Measurements from ENCODE around the genes C2orf42 and FAM136A.

DNA sequence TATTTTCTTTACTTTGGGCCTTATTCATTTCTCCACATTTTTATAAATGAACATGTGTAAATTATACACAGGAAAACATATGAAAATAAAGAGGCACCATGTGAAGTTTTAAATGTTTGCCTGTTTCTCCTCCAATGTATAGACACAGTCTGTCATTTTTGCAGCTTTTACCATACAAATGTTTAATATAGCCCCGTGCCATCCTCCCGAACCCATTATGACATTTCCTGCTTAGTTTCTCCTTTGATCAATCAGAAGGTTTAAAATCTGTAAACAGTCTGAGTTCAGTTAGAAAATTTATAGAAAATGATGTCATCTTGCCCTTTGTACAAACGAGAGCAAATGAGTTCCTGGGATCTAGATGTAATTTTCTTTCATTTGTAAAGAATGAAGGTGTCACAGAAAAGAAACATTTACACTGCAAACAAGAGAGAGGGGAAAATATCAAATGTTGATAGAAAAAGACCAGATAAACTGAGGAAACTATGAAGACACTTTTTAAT, 62.7 kb upstream of the NFU1 start:
- RRBS = no CpG with 5 or more reads among the region's 3 CpGs
CAGE:
- cytosol, long polyA plus RNA = no peak
- long polyA plus RNA = no peak
- nucleus, long polyA plus RNA = no peak

DNA sequence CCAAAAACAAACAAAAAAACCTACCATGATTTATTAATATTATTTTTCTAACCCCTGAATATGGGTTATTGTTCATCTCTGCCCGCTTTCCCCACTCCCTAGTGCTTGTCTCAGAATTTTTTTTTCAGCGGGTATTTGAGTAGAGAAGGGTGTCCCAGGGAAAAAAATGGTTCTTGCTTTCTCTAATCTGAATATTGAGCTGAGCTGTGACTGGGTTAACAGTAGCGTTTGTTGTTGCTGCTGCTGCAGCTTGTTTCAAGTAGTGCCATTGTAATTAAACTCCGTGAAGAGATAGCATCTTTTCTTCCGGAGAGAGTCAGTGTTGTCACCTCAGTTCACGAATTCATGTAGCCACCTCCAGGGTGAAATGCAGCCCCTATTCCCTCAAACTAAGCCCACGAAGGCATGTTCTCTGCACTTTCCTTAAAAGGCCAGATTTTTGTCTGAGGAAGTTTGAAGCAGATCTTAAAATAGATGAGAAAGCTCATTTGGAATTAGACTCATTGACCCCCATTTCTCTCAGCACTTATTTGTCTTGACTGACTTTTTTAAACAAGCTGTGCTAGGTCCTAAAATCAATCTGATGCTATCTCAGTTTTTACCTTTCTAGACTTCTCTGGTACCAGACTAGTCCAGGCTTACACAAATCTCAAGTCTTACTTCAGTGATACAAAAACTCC, 1.6 kb upstream of the AAK1 start:
- RRBS = no CpG with 5 or more reads among the region's 7 CpGs
CAGE:
- cytosol, long polyA plus RNA = no peak
- long polyA plus RNA = no peak
- nucleus, long polyA plus RNA = no peak

GRCh38 chr2:69740282-69740640, 1.7 kb upstream of the ANXA4 start:
- RRBS = no CpG with 5 or more reads among the region's 3 CpGs
CAGE:
- cytosol, long polyA plus RNA = no peak
- long polyA plus RNA = no peak
- nucleus, long polyA plus RNA = no peak

DNA sequence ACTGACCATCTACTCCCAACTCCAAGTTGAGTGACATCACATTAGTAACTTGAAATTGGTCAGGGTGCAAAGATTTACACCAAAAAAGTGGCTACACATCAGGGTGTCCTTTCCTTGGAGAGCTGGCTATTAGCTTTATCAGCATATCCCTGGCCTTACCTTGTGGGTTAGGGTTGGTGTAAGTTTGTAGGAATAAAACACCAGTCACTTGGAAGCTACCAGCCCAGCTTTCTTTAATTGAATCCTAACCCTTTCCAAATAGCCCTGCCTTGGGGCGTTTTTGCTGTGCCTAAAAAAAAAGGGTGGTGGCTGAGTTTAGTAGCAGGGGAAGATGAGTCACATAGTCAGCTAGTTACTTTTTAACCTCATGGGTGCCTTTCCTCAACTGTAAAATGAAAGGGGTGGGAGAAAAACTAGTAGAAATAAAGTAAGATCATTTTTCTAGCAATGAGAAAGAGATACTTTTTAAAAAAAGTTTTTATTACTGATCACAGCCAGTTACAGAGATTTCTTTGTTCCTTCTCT, 14.1 kb downstream of the ANXA4 start:
- RRBS = no CpG with 5 or more reads among the region's 1 CpG
CAGE:
- cytosol, long polyA plus RNA = no peak
- long polyA plus RNA = no peak
- nucleus, long polyA plus RNA = no peak

DNA sequence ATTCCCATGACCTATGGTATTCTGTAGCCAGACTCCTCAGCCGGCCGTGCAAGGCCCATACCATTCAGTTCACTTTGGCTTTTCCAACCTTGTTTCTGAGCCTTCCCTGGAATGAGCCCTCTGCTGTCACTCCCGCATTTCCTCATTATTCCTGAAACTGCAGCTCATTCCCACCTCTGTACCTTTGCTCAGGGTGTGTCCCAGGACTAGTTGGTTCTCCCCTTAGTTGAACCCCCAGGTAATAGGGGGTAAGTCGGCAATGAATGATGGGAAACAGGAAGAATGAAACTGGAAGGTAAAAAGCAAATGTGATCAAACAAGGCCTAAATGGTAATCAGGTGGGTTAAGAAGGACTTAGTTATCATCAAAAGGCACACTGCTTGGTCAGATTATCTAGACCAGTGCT, 37.8 kb downstream of the ANXA4 start:
- RRBS = no CpG with 5 or more reads among the region's 4 CpGs
CAGE:
- cytosol, long polyA plus RNA = no peak
- long polyA plus RNA = no peak
- nucleus, long polyA plus RNA = no peak

CAGE:
- cytosol, long polyA plus RNA = no peak
- long polyA plus RNA = no peak
- nucleus, long polyA plus RNA = no peak
Measured at GRCh38 chr2:69781271-69781807, 39.4 kb downstream of the ANXA4 start.

DNA sequence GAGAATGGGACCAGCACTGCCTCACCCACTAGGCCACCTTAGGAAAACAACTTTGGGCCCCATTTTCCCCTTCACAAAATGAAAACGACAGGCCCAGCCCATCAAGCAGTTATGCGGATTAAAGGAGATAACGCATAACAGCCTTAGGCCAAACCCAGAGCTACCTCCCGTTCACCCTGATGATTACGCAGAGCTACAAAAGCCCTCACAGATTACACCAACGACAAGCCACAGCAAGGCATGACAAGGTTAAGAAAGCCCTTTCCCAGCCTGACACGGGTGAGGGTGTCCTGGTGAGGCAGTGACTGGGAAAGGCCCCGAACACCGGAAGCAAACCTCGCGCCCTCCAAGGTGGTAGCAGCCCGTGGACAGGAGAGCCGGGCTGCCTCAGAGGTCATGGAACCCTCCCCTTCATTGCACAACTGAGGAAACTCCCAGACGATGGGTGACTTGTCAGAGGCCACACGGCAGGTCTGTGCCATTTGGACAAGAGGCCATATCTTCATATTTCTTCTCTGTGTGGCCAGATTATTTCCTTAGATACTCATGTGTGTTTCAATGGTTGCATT, 17.0 kb upstream of the ASPRV1 start:
- RRBS = 89% methylated on average over 5 of the region's 15 CpGs
CAGE:
- cytosol, long polyA plus RNA = no peak
- long polyA plus RNA = no peak
- nucleus, long polyA plus RNA = no peak

GRCh38 chr2:70080820-70081568, 6.3 kb upstream of the PCBP1 start:
- RRBS = no CpG with 5 or more reads among the region's 8 CpGs
CAGE:
- cytosol, long polyA plus RNA = no peak
- long polyA plus RNA = no peak
- nucleus, long polyA plus RNA = no peak

DNA sequence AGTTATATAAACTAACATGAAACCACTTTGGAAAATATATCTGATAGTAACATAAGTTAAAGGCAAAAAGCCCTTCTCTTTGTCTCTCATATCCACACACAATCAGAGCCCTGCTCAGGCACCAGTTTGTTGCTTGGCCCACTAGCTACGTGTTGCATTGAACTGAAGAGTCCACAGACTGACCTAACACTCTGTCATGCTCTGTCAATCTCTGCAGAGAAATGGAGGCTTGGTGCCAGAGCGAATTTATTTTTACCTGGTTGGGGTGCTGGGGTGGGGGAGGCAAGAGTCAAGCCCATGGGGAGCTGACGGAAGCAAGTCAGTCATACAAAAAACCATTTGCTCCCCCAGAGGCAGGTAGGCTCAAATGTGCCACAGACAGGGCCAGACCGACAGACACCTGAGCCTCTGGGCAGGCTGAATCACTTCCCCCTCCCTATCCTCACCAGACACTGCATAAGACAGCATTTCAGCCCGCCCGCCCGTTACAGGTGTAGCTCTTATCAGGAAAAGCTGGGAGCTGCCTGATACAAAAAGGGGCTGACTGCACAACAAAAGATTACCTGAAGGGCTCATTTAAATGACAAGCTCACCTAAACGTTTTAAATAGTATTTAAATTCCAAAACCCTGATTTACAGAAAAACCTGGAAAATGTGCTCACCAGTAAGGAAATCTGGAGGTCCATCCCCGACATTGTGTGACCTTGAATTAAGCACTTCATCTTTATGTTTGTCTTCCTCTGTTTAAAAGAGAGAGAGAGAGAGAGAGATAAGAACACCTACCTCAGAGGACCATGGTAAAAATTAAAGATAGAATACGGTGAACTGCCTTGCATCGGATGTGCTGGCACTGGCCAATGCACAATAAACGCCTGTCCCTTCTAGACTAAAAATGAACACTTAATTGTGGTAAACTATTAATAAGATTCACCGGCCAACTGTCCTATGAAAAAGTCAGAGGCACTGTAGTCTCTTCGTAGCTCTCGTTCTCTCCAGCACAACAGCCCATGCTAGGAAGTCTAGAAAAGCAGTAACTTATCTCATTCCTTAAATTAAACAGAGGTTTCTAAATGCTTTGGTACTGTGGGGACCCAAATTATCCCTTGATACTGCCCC, 2.0 kb upstream of the PCBP1 start:
- RRBS = no CpG with 5 or more reads among the region's 15 CpGs
CAGE:
- cytosol, long polyA plus RNA = no peak
- long polyA plus RNA = no peak
- nucleus, long polyA plus RNA = no peak

- RRBS = no CpG with 5 or more reads among the region's 8 CpGs
CAGE:
- cytosol, long polyA plus RNA = no peak
- long polyA plus RNA = no peak
- nucleus, long polyA plus RNA = no peak
Measured at GRCh38 chr2:70088569-70089172, 1.4 kb downstream of the PCBP1 start.

- RRBS = no CpG with 5 or more reads among the region's 19 CpGs
CAGE:
- cytosol, long polyA plus RNA = no peak
- long polyA plus RNA = no peak
- nucleus, long polyA plus RNA = no peak
Measured at GRCh38 chr2:70122765-70123775, 35.8 kb downstream of the PCBP1 start.

DNA sequence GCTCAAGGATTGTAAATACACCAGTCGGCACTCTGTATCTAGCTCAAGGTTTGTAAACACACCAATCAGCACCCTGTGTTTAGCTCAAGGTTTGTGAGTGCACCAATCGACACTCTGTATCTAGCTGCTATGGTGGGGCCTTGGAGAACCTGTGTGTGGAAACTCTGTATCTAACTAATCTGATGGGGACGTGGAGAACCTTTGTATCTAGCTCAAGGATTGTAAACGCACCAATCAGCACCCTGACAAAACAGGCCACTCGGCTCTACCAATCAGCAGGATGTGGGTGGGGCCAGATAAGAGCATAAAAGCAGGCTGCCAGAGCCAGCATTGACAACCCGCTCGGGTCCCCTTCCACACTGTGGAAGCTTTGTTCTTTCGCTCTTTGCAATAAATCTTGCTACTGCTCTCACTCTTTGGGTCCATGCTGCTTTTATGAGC, 41.8 kb downstream of the C2orf42 start:
- RRBS = no CpG with 5 or more reads among the region's 8 CpGs
CAGE:
- cytosol, long polyA plus RNA = no peak
- long polyA plus RNA = no peak
- nucleus, long polyA plus RNA = no peak

DNA sequence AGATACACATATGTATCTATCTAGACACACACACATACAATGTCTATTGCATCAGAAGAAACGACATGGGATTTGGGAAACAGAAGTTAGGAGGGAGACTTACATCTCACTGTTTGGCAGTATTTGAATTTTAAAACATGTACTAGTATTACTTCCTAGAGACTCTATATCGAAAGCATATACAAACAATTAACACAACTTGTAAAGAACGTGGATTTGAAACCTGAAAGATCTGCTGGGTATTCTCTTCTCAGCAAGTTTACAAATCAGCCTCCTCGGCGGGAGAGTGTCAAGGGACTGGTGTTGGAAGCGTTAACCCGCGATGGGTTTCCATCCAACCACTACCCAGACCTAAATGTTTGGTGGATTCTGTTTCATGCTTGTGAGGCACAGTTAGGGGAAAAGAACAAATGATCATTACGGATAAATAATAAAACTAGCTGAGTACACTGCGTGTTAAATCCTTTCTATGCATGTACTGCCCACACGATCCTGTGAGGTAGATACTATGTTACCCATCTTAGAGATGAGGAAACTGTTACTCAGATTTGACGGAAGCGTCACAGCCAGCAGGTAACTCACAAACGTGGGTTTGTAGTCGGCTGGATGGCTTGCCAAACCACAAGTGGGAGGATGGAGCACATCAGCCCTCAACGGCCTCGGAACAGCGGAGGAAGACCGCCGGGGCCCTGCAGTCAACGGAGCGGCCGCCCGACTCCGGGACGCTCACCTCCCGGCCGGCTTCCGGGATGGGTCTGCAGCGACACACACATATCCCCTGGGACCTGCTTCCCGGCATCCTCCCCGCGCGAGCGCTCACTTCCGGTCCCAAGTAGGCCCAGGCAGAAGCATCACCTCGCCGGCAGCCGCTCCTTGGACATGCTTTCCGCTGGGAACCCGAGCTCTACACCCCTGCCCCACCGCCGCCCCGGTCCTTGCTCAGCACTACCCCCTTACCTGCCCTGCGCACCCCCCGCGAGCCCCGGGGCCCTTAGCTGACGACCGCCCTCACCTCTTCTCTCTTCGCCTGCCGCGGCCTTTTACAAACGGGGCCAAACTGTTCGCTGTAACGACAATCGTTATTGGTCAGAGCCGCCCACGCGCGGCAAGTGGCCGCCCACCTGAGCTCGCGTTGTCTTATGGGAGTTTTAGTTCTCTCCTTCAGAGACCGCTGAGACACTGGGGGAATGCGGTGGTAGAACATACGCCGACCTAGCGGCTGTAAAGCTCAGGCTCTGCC, at the start of gene C2orf42:
Gene C2orf42, minus strand, starts transcription at position 1,059 of the 1,240 bp plus-strand sequence.
- RRBS = 1% methylated on average over 20 of the region's 69 CpGs
CAGE:
- cytosol, long polyA plus RNA = start-site peak on the minus strand centred at position 997 of the sequence, 169 bp wide, 17 and 24 reads in 2 replicates
- long polyA plus RNA = no peak
- nucleus, long polyA plus RNA = no peak

GRCh38 chr2:70301738-70302550, at the start of gene FAM136A:
Gene FAM136A, minus strand, starts transcription at chr2:70302067.
- RRBS = 1% methylated on average over 27 of the region's 61 CpGs
CAGE:
- cytosol, long polyA plus RNA = start-site peak on the minus strand at chr2:70301980-70302086, 2,253 and 2,007 reads in 2 replicates
- long polyA plus RNA = start-site peak on the minus strand at chr2:70301976-70302067, 1,535 and 1,194 reads in 2 replicates
- nucleus, long polyA plus RNA = start-site peak on the minus strand at chr2:70301984-70302069, 686 and 1,134 reads in 2 replicates

DNA sequence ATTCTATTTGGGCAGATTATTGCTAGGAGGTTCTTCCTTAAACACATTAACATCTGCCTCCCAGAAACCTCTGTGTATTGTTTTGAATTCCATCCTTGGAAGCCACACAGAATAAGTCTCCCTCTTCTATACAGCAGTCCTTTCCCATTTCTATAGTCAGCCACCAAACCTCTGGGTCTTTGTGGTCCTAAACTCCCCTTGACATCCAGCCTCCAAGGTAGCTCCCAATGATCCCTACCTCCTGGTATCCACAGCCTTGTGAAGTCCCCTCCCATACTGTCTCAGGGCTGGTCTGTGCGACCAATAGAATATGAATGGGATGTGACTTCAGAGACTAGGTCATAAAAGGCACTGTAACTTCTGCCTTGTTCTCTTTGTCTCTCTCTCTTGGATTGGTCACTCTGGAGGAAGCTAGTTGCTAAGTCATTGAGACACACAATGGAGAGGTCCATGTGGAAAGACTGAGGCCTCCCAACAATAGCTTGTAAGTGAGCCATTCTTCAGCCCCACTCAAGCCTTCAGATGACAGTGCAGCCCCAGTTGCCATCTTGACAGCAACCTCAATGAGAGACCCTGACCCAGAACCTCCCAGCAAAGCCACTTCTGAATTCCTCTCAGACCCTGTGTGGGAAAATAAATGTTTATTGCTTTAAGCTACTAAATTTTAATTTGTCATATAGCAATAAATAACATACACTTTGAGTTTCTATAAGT, 72.1 kb downstream of the TGFA start:
- RRBS = no CpG with 5 or more reads among the region's 1 CpG
CAGE:
- cytosol, long polyA plus RNA = no peak
- long polyA plus RNA = no peak
- nucleus, long polyA plus RNA = no peak

DNA sequence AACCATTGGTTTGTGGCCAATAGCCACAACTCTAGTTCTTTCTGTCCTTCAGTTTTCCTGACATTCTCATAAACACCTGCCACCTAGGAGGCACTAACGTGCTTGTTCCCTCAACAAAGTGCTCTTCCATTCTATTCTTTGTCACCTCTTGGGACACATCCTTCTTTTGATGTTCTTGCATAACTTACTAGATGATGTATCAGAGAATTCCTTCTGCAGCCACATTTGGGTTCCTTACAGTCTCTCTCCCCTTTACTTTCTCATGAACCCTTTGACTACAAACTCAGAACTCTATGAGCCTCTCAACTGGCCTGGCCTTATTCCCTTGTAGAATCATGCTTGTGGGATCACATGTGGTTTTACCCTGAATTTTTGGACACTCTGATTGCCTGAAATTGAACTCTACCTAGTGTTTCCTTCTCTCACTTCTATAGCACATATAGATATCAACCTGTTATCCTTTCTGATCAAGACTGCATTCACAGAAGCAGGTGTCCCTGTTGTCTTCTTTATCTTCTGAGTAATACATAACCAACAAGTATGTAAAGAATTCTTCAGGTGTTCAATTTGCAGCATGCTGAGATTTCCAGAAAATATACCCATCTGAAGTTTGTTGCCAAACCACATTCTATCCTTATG, 69.8 kb downstream of the TGFA start:
- RRBS = no CpG with 5 or more reads among the region's 1 CpG
CAGE:
- cytosol, long polyA plus RNA = no peak
- long polyA plus RNA = no peak
- nucleus, long polyA plus RNA = no peak

- RRBS = no CpG with 5 or more reads among the region's 13 CpGs
CAGE:
- cytosol, long polyA plus RNA = no peak
- long polyA plus RNA = no peak
- nucleus, long polyA plus RNA = no peak
Measured at GRCh38 chr2:70523965-70524823, 29.4 kb downstream of the TGFA start.

DNA sequence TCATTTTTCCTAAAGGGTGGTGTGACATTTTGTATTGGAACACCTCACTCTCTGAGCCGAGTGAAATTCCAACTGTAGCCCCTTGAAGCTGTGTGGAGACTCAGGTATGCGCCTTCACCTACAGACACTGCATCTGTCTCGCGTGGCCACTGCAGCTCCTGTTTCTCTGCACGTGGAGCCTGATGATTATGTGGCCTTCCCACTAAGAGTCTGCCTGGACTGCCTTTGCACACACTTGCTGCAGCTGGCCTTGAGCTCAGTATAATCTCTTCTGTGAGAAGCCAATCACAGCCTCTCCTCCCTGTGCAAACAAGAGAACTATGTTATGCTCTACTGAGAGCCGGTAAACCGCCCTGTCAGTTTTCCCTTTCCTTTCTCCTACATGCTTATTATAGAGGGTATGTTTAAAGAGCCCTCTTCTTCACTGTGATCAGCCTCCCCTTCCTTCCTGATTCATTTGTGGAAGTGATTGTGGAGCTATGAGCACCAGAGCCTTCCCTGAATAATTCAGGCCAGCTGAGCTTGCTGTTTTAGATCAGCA, 3.5 kb upstream of the TGFA start:
- RRBS = no CpG with 5 or more reads among the region's 7 CpGs
CAGE:
- cytosol, long polyA plus RNA = no peak
- long polyA plus RNA = no peak
- nucleus, long polyA plus RNA = no peak

- RRBS = no CpG with 5 or more reads among the region's 3 CpGs
CAGE:
- cytosol, long polyA plus RNA = no peak
- long polyA plus RNA = no peak
- nucleus, long polyA plus RNA = no peak
Measured at GRCh38 chr2:70715311-70715675, 52.7 kb downstream of the ADD2 start.

- RRBS = 97% methylated on average over 1 of the region's 13 CpGs
CAGE:
- cytosol, long polyA plus RNA = no peak
- long polyA plus RNA = no peak
- nucleus, long polyA plus RNA = no peak
Measured at GRCh38 chr2:71073241-71074352, 5.1 kb downstream of the NAGK start.

All from SK-N-SH (cell line).